Neural cell (in vitro differentiated cells): Measurements from ENCODE around the gene SPATA31D4.

- RAMPAGE, long total RNA, result no peak
Observed at GRCh38 chr9:76614194-76614479, 155.2 kb downstream of the GCNT1 start.

- RAMPAGE, long total RNA, result no peak
Observed at GRCh38 chr9:76887179-76887849, 18.6 kb downstream of the PRUNE2 start.

DNA sequence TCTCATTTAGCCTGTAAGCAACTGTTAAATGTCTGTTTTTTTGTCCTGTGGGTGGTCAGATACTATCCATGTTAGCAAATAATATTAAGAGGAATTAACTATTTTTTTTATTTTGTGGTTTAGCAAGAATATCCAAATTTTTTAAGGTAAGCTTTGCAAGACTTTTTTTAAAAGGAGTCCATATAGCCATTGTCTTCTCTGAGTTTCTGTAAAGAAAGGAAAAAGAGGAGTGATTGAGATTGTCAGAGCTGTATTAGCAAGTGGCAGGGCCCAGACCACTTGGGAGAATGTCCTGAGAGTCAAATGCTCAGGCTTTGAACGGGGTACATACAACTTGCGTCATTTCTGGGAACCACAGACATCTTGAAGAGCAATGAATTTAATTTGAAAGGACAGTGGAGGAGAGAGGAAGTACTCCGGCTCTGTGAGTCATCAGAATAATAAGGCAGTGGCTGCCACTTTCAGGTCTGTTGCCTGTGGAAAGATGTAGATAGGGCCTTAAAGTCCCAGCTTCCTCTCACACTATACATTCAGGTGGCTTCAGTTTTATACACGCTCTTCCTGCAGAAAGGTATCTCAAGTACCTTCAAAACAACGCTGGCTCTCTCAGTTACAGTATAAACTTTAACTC lies 6.6 kb upstream of the PRUNE2 start:
- RAMPAGE, long total RNA, result no peak

- RAMPAGE, long total RNA, result no peak
Observed at GRCh38 chr9:77018254-77019405, 825 bp upstream of the FOXB2 start.

DNA sequence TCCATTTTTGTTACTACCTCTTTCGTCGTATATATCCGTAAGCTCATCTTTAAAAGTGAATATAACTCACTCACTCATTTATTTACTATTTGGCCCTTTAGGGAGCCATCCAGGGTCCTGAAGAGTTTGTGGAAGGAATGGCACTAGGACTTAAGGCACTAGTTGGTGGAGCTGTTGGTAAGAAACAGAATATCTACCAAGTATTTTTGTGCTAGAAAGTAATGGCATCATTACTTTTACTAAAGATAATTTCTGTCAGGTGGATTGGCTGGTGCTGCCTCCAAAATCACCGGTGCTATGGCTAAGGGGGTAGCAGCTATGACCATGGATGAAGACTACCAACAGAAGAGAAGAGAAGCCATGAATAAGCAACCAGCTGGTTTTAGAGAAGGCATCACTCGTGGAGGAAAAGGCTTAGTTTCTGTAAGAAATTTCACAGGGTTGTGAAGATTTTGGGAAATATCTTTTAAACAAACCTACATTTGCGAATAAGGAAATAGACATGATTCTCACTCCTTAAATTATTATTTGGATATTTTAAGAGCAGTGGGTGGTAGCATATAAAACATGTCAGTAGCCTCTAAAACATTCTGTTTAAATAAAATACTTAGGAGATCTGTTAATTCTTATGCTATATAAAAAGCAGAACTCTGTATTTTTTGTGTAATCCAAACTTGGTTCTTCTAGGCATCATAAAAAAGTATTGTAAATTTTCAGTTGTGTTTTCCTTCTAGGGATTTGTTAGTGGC lies 193.0 kb downstream of the VPS13A start:
- RAMPAGE, long total RNA, result no peak

DNA sequence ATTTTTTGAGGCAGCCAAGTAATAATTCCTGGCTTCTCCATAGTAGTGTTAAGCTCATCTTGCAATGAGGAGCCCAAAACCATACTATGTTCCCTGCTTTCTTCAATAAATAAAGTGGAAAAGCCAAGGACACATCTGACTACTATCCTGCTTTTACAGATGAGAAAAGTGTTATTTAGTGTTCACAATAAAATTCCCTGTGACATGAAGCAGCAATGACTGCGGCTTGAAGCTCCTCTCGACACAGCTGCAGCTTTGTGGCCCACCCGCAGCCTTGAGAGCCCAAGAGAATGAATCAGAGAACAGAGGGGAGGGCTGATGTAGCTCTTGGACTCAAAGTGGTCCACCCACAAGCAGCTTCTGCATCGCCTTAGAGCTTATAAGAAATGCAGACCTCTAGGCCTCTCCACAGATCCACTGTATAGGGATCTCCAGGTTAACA lies 181.2 kb upstream of the GNA14 start:
- RAMPAGE, long total RNA, result no peak

DNA sequence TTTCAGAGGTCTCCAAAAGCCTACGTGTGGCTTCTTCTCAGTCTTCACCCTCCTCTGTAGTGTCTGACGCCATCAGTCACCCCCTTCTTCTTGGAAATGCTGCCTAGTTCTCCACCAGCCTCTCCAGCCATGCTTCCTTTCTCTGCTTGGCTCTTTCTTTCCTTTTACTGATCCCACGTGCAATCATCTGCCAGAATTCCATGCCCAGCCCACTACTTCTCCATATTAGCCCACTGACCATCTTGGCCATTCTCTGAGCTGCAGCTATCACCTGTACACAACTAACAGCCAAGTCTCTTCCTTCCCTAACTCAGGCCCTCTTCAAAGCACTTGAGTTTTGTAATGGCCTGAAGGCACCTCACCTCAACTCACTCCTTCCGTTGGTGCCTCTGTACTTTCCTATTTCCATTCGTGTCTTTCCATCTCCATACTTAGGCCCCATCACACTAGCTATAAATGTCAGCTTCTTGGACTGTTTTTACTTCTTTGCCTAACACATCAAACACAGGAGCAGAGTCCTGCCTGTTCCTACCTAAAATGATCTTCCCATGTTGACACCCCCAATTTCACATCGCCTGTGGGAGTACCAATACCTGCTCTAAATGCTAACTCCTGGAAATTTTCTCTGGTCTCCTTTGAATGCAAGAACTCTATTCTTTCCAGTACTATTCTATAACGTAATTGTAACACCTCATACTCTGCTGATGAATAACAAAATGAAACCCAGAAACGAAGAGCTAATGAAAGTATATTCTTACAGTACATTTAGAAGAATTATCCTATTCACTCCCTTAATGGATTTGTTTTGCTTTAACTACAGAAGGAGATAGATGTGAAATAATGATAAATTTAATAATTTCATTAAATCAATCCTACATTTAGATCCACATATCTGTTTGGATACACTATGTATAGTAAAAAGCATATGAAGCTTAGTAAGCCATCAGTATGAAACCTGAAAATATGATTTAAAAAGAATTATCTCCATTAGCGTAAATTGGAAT lies 172.8 kb downstream of the GNAQ start:
- RAMPAGE, long total RNA, result no peak

- RAMPAGE, long total RNA, result no peak
Observed at GRCh38 chr9:77879566-77880062, 152.0 kb downstream of the GNAQ start.

- RAMPAGE, long total RNA, result no peak
Observed at GRCh38 chr9:77969864-77970580, 61.6 kb downstream of the GNAQ start.

- RAMPAGE, long total RNA, result no peak
Observed at GRCh38 chr9:79569892-79570859, 1.6 kb upstream of the TLE4 start.

DNA sequence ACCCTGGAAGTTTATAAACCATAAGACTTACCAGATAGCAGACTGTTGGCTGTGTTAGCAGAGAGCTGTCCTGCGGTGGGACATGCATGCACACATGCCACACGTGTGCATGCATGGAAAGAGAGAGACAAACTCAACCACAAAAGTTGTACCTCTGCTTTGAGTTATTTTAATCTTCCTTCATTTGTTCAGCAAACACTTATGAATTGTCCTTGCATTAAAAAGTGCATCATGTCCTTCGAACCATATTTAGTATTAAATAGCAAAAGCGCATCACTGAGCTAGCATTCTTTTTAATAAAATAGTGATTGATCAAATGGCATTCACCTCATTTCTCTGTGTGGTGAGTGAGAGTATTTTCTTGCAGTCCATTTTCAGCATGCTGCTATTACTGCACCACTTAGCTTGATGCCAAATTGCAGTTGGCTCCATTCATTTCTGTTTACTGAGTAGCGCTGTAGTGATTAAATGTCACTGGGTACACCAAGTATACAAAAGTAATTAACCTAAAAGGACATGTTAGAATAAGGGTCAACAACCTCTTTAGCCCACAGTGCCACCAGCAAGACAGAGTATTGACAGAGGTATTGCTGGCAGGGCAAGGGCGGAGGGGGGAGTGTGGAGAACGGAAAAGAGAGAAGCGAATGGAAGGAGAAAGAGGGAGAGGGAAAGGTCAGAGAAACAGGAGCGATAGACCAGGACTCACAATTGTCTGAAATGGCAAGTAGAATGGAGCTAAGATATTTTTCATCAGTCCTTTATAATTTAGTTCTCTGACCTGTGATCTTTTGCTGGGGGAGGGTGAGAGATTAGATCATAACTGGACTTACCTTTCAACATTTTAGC lies 122.0 kb downstream of the TLE4 start:
- RAMPAGE, long total RNA, result no peak

GRCh38 chr9:81145433-81145996 lies 543.8 kb downstream of the TLE1 start:
- RAMPAGE, long total RNA, result no peak

- RAMPAGE, long total RNA, result no peak
Observed at GRCh38 chr9:81622633-81623532, 66.5 kb downstream of the TLE1 start.

- RAMPAGE, long total RNA, result no peak
Observed at GRCh38 chr9:81797500-81797758, 108.1 kb upstream of the TLE1 start.

GRCh38 chr9:81928179-81928657 lies at the start of gene SPATA31D4:
SPATA31D4 (plus strand) TSS chr9:81928428.
- RAMPAGE, long total RNA, result no peak

DNA sequence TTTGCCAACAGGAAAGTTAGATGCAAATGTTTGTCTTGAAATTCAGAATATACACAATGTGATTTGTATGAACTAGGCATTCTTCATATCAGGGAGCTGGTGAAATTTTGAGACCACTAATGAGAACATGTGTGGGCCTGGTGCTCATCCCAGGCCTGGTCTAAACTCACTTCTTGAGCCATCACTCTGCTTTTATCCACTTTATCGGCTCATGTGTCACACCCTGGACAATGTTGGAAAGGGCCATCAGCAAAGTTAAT lies 467.6 kb downstream of the SPATA31D1 start:
- RAMPAGE, long total RNA, result no peak

- RAMPAGE, long total RNA, result no peak
Observed at GRCh38 chr9:82560181-82560989, 502.6 kb downstream of the RASEF start.

DNA sequence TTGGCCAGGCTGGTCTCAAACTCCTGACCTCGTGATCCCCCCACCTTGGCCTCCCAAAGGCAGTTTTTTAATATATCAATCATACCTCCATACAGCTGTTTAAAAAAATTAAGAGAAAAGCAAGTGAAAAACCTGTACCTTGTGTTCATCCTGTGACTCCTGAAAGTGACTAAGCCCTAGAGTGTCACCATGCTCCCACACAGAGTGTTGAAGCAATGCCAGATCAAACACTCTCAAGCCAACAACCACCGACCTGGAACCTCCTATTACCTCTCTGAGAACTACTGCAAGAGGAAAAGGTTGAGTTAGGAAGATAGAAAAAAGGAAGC lies 123.5 kb downstream of the RASEF start:
- RAMPAGE, long total RNA, result no peak

- RAMPAGE, long total RNA, result no peak
Observed at GRCh38 chr9:83054724-83055388, 8.1 kb downstream of the RASEF start.

- RAMPAGE, long total RNA, result no peak
Observed at GRCh38 chr9:83670377-83670975, 37.3 kb downstream of the UBQLN1 start.